Sigmoid colon (tissue), 4 donors: ENCODE measurements around a stretch of chr9.

GRCh38 chr9:83219603-83220047, 156.7 kb upstream of the RASEF start:
- PRO-cap, result no peak
- RAMPAGE, long total RNA, 4 experiments, result no peak in any of the 4 experiments

GRCh38 chr9:83220591-83221194, 157.8 kb upstream of the RASEF start:
- PRO-cap, result no peak
- RAMPAGE, long total RNA, 4 experiments, result no peak in any of the 4 experiments

- PRO-cap, result no peak
- RAMPAGE, long total RNA, 4 experiments, result no peak in any of the 4 experiments
Measured at GRCh38 chr9:83536144-83536893, 1.9 kb downstream of the FRMD3 start.

DNA sequence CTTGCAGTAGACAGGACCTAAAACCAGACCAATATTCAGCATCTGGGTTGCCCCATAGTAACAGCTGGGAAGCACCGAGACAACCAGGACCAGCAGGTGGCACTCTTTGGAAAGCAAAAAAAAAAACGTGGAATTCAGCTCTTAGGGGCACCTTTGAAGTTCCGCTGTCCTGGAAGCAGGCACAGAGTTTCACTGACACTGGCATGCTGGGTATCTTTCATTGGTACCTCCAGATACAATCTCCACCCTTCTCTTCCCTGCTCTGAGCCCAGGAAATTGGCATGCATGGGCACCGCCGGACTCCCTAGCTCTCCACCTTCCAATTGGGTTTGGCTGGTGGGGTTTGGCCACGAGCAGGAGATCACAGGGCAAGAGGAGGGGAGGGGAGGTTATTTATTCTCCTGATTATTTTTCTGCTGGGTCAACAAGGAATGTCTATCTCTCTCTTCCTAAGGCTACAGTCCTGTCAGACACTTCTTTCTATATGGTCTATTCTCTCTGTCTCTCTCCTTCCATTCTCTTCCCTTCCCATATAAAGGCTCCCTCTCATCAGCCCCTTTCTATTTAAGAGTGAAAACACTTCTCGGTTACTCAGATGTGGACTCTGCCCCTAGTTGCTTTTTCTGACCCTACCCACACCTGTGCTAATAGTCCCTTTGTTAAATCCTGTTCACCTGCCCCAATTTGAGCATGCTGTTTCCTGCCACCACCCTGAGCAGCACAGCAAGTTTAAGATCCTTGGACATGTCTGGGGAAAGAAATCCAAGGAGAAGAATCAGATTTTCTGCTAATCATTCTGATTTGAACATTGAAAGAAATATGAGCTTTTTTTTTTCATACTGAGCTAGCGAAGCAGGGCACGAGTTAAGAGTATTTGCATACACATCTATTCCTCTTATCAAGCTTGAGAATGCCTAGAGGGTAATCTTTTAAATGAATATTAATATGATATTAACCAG, 1.8 kb upstream of the IDNK start:
- PRO-cap, result no peak
- RAMPAGE, long total RNA, 4 experiments, result no peak in any of the 4 experiments

DNA sequence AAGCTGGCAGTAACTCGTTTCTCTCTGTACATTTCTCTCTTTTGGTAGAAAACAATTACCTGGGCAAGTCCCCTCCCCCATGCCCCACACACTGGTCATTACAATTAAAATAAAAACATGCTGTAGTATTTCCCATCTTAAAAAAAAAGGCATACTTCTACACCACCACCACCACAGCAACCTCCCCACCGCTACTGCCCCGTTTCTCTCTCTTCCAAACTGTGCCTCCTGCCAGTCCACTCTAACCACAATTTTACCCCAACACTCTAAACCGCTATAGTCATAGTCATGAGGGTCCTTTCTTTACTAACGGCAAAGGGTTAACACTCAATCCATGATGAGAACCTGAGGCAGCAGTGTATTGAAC, 33.9 kb downstream of the IDNK start:
- PRO-cap, result no peak
- RAMPAGE, long total RNA, 4 experiments, result no peak in any of the 4 experiments

GRCh38 chr9:83669886-83670314, 37.9 kb downstream of the UBQLN1 start:
- PRO-cap, result no peak
- RAMPAGE, long total RNA, 4 experiments, result no peak in any of the 4 experiments

GRCh38 chr9:83965964-83966933, 9.7 kb upstream of the C9orf64 start:
- PRO-cap, result no peak
- RAMPAGE, long total RNA, 4 experiments, result no peak in any of the 4 experiments

- PRO-cap, result no peak
- RAMPAGE, long total RNA, 4 experiments, result no peak in any of the 4 experiments
Measured at GRCh38 chr9:83971312-83972504, 8.3 kb downstream of the HNRNPK start.

GRCh38 chr9:84140413-84140884, 159.8 kb downstream of the RMI1 start:
- PRO-cap, result no peak
- RAMPAGE, long total RNA, 4 experiments, result no peak in any of the 4 experiments

- PRO-cap, result no peak
- RAMPAGE, long total RNA, 4 experiments, result no peak in any of the 4 experiments
Measured at GRCh38 chr9:84271017-84272455, 69.0 kb downstream of the SLC28A3 start.

DNA sequence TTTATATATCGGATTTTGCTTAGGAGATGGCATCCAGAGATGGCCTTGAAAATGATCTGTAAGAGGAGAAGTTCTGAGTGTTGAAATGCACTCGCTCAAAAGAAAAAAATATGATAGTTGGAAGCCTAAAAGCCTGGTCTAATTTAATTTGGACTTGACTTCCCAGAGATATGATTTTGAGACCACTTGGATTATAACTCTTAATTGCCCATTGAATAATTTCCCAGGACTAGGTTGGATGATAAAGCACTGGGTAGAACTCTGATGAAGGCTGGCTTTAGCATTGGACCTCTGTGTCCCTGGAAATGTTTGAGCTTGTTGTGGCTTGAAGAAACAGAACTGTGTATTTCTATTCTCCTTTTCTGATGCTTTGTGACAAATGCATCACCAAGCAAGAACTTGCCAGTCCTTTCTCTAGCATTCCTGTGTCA, 1.9 kb downstream of the NTRK2 start:
- PRO-cap, result no peak
- RAMPAGE, long total RNA, 4 experiments, result no peak in any of the 4 experiments

DNA sequence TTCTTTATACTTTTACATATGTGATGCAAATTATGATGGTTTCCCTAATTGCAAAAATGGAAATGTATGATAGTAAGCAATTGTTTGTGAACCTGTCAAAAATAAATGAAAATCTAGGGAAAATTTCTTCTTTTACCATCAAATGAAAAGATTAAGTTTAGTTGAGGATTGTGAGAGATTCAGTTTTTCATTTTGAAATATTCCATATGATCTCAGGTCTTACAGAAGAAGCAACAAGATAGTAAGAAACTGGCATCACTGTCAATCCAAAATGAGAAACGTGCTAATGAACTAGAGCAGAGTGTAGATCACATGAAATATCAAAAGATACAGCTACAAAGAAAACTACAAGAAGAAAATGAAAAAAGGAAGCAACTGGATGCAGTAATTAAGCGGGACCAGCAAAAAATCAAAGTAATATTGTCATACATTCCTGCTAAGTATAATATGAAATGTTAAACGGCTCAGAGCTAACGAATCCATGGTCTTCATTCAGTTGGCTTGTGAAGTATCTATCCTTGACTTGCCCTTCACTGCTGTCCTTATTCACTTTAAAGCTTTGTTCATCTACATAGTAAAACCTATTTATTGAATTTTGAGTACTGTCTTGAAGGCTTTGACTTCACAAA, 91.7 kb upstream of the NAA35 start:
- PRO-cap, result no peak
- RAMPAGE, long total RNA, 4 experiments, result no peak in any of the 4 experiments

DNA sequence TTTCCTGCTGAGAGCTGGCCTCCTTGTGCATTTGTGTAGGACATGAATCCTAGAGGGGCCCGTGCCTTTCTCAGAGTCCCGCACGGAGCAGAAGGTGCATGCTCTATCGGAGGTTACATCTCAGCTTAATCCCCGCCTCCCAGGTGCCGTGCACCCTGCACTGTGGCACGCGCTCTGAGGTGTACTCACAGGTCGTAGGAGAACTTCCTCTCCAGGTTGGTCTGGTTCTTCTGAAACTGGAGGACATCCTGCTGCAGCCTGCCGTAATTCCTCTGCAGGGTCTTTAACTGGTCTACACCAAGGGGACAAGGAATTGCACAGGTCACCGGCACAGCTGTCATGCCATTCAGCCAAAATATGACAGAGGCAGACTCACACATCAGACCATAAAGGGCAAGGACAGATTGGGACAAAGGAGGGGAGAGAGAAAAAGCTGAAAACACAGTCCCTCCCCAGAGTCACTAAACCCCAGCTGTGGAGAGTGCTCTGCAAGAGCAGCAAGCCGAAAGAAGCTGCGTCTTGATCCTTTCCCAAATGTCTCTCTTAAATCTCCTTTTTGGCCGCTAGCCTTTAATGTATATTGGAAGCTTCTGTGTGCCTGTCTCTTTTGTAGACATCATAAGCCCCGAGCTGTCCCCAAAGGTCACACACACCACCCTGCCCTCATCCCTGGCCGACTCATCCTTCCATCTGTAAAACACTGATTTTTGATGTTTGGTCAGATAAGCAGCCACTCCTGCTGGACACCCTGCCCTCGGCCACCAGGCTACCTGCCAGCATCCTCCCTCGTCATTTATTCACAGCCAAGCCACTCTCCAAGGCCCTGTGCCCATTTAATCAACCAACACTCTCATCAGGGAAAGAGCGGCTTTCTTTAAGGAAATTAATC, 52.8 kb downstream of the GOLM1 start:
- PRO-cap, result no peak
- RAMPAGE, long total RNA, 4 experiments, result no peak in any of the 4 experiments

DNA sequence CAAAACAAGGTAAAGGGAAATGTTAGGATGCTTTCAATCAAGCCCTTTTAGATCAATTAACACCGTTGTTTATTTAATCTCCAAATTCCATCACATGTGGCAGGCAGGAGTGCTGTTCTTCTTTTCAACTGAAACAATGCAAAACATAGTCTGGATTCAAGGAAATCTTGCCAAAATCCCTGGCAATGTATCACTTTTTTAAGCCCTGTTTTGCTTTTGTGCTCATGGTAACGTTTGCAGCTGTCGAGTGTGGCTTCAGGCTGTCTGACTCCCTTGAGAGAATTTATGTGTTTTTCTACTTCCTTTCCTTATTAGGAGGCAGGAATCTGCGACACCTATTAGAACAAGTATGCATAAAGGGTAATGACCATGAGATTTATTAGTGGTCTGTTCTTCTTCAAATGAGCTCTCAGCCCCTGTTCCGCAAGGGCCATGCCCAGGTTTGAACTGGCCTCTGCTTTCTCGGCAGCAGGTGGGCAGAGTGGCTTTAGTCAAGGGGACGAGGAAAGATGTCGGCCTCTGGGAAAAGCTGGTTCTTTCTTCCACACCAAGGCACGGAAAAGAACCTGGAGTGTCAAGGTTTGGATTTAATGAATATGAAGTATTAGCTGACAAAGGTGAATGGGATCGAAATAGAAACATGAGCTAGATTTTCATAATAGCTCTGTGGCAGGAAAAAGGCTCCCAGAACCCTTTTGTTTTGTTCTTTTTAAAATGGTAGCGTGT, 86.9 kb upstream of the GAS1 start:
- PRO-cap, result no peak
- RAMPAGE, long total RNA, 4 experiments, result no peak in any of the 4 experiments

DNA sequence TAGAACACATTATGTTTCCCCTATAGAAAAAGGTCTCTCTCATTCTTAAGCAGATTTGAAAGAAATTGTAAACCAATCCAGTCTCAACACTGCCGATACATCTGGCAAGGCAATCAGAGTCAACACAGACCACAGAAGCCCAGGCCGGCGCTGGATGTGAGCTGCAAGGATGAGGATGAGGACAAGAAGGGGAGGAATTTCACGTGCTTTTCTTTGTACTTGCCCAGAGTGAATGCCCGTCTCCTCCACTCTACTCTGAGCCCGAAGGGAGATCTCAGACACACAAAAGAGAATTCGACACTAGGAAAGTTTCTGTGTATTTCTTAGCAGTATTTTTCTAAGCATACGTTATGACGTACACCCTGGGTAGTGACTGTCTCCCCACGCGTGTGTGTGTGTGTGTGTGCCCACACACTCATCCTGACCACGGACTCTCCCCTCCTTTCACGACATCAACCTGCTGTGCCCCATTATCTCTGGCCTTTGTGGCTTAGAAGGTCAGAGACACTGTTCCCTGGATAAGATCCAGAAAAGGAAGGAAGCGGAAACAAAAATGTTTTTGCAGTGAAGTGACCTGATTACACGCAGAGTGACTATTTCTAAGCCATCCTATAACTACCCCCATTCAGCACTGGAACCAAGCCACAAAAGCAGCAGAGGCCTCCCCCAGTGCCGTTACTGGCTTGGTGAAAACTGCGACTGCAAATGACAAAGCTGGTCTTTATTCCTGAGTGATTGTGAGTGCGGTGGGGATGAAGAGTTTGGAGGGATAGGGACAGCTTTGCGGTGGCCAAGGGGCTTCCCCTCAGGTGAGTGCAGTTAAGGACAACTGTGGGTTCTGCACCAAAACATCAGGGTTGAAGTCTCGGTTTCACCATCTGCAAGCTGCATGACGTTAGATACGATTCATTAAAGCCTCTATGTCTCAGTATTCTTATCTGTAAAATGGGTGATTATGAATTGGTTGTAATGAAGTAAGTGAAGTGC, 227.2 kb upstream of the DAPK1 start:
- PRO-cap, result no peak
- RAMPAGE, long total RNA, 4 experiments, result no peak in any of the 4 experiments

DNA sequence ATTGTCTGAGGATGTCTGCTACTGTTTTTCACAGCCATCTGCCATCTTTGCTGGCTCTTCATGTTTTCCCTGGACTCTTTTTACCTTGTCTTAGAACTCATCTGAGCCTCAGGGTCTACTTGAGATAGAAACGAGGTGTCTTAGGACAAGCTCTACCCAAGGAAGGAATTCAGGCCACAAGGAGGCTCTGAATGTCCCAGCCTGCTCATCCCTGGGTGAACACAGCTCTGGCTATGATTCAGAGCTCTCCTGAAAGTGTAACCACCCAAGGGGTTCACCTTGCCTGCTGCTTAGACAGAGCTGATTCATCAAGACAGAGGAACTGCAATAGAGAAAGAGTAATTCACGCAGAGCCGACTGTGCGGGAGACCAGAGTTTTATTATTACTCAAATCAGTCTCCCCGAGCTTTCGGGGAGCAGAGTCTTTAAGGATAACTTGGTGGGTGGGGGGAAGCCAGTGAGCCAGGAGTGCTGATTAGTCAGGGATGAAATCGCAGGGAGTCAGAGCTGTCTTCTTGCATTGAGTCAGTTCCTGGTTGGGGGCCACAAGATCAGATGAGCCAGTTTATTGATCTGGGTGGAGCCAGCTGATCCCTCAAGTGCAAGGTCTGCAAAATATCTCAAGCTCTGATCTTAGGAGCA, 123.7 kb upstream of the DAPK1 start:
- PRO-cap, result no peak
- RAMPAGE, long total RNA, 4 experiments, result no peak in any of the 4 experiments

DNA sequence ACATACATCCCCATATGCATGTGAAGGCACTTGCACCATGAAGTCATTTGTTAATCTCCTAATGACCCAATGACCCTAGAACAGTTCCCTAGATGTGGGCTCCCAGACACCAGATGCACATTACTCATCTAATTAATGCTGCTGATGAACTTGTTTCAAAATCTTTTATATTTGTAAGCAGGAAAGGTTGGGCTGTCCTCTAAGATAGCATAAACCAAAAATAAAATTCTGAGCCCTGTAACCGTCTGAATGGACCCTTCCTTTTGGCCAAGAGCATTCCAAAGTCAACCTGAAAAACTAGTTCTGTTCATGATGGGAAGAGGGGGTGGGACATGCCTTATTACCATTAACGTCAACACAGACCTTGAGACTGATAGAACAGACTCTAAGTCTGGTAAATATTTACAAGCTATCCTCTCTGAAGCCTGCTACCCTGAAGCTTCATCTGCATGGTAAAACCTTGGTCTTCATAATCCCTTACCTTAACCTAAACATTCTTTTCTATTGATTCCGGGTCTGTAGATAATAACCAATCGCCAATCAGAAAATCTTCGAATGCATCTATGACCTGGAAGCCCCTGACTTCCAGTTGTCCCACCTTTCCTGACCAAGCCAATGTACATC, 90.9 kb upstream of the DAPK1 start:
- PRO-cap, result no peak
- RAMPAGE, long total RNA, 4 experiments, result no peak in any of the 4 experiments

- PRO-cap, result no peak
- RAMPAGE, long total RNA, 4 experiments, result no peak in any of the 4 experiments
Measured at GRCh38 chr9:87518603-87519194, 21.0 kb downstream of the DAPK1 start.

DNA sequence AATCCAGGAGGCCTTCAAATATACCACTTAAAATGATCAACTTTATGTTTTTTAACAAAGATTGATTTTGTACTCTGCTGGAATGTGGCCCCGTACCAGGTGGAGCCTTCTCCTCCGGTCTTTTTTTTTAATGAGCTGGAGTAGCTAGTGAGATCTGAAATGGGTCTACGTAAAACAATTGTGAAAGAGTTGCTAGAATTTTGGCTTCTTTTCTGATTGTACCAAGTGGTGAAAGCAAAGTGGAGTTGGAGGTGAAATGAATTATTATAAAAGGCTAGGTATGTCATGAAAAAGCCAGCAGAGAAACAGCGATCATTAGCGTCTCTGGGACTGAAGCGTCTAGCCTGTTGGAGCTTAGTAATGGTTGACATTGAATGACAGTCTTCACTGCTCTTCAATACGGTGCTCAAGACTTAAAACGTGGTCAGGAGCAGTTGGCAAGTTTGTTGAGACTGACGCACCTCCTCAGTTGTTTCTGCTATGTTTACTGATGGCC, 84.4 kb downstream of the DAPK1 start:
- PRO-cap, result no peak
- RAMPAGE, long total RNA, 4 experiments, result no peak in any of the 4 experiments

- PRO-cap, result no peak
- RAMPAGE, long total RNA, 4 experiments, result no peak in any of the 4 experiments
Measured at GRCh38 chr9:87619363-87619871, 106.5 kb upstream of the CTSL start.